HepG2 (cell line): ENCODE measurements around a stretch of chr1.

GRCh38 chr1:25430022-25430227 is 772 bp upstream of the MACO1 start:
- RRBS, 2 experiments, result under 1 to 1% methylated on average over 17 of the region's 33 CpGs
CAGE:
- cytosol, long polyA minus RNA, result no peak
- cytosol, long polyA plus RNA, result no peak
- long polyA plus RNA, result no peak
- nucleus, long polyA minus RNA, result no peak
- nucleus, long polyA plus RNA, result no peak

GRCh38 chr1:25485453-25485880 is 54.8 kb downstream of the MACO1 start:
- RRBS, 2 experiments, result no CpG with 5 or more reads among the region's 3 CpGs
CAGE:
- cytosol, long polyA minus RNA, result no peak
- cytosol, long polyA plus RNA, result no peak
- long polyA plus RNA, result no peak
- nucleus, long polyA minus RNA, result no peak
- nucleus, long polyA plus RNA, result no peak

DNA sequence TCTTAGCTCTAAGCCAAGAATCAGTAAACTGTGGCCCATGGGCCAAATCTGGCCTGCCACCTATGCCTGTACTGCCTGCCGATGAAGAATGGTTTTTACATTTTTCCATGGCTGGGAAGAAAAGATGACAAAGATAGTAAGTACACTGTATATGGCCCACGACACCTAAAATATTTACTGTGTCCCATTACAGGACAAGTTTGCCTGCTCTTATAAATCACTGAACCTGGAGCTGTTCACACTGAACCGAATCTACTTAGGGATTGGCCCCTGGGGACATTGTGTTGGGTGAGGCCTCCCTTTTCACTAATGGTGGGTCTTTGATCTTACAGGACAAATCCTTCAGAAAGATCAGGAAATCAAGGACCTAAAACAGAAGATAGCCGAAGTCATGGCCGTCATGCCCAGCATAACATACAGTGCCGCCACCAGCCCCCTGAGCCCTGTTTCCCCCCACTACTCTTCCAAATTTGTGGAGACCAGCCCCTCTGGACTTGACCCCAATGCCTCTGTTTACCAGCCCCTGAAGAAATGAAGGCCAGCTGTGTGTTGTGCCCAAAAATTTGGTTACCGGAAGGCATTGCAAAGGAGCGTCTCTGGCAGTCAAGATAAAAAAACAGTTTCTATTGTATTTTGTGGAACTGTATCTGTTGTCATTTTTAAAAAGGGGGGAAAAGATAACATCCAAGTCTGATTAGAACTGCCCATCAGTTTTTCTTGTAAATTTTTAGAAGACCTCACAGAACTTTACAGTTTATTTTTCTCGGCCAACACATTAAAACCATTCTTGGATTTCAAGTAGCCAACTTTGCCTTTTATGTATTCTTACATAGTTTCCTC is 45.3 kb upstream of the LDLRAP1 start:
- RRBS, 2 experiments, result no CpG with 5 or more reads among the region's 9 CpGs
CAGE:
- cytosol, long polyA minus RNA, result no peak
- cytosol, long polyA plus RNA, result no peak
- long polyA plus RNA, result no peak
- nucleus, long polyA minus RNA, result no peak
- nucleus, long polyA plus RNA, result no peak

DNA sequence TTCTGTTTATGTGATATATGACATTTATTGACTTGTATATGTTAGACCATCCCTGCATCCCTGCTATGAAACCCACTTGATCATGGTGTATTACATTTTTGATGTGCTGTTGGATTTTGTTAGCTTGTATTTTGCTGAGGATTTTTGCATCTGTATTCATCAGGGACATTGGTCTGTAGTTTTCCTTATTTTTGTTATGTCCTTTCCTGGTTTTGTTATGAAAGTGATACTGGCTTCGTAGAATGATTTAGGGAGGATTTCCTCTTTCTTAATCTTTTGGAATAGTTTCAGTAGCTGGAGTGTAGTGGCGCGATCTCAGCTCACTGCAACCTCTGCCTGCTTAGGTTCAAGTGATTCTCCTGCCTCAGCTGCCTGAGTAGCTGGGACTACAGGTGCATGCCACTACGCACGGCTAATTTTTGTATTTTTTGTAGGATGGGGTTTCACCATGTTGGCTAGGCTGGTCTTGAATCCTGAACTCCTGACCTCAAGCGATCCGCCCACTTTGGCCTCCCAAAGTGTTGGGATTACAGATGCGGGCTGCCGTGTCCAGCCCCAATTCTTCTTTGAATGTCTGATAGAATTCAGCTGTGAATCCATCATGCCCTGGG is 15.0 kb downstream of the MAN1C1 start:
- RRBS, 2 experiments, result no CpG with 5 or more reads among the region's 9 CpGs
CAGE:
- cytosol, long polyA minus RNA, result no peak
- cytosol, long polyA plus RNA, result no peak
- long polyA plus RNA, result no peak
- nucleus, long polyA minus RNA, result no peak
- nucleus, long polyA plus RNA, result no peak

GRCh38 chr1:25642516-25643054 is 26.0 kb downstream of the MAN1C1 start:
- RRBS, 2 experiments, result no CpG with 5 or more reads among the region's 7 CpGs
CAGE:
- cytosol, long polyA minus RNA, result no peak
- cytosol, long polyA plus RNA, result no peak
- long polyA plus RNA, result no peak
- nucleus, long polyA minus RNA, result no peak
- nucleus, long polyA plus RNA, result no peak

DNA sequence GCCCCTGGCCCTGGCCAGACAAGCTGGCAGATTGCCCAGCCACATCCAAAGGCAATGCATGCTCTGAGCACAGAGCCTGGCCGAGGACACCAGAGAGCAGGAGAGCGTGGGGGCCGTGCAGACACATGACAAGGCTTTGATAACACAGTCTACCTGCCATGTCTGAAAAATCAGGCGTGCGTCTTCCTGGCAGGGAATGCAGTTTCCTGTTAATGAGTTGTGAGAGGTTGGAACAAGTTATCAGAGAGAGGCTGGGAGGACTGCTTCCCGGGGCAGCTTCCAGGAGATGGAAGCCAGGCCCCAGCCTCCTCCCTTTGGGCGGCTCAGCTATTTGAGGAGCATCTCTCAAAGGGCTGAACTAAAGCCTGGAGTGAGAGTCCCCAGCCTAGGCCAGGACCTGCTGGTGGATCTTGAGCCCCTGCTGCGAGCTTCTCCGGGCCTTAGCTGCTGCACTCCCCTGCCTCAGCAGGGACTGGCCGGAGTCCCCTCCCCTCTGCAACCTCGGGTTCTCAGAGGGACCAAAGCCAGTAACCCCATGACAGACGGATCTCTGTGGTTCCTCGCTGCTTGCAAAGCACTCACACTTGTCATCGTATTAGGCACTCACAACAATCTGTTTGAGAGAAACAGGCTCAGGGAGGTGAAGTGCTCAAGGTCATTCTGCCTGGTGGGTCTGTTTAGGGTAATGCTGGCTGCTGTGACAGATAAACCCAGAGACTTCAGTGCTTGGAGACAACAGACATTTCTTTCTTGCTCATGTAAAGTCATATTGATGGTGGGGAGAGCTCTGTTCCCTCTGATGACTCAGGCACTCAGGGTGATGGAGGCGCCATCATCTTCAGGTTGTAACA is 72.0 kb upstream of the SELENON start:
- RRBS, 2 experiments, result 4% methylated on average over 2 of the region's 15 CpGs; no CpG with 5 or more reads in 1 of the 2 experiments
CAGE:
- cytosol, long polyA minus RNA, result no peak
- cytosol, long polyA plus RNA, result no peak
- long polyA plus RNA, result no peak
- nucleus, long polyA minus RNA, result no peak
- nucleus, long polyA plus RNA, result no peak

- RRBS, 2 experiments, result no CpG with 5 or more reads among the region's 3 CpGs
CAGE:
- cytosol, long polyA minus RNA, result no peak
- cytosol, long polyA plus RNA, result no peak
- long polyA plus RNA, result no peak
- nucleus, long polyA minus RNA, result no peak
- nucleus, long polyA plus RNA, result no peak
These were observed 26.7 kb upstream of the SELENON start for GRCh38 chr1:25773195-25773855.

DNA sequence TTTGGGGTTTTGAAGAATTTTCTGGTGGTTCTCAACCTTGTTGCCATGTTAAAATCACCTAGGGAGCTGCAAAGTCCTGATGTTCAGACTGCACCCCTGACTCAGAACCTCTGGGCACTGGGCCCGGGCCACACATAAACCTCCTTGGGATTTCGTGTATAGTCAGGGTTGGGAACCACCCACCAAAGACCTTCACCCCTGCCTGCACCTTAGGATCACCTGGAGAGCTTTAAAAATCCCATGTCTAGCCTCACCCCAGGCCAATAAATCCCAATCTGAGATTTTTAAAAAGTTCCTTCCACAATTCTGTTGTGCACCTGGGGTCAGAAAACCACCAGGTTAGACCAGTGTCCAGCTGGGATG is 26.2 kb upstream of the SELENON start:
- RRBS, 2 experiments, result no CpG with 5 or more reads among the region's 2 CpGs
CAGE:
- cytosol, long polyA minus RNA, result no peak
- cytosol, long polyA plus RNA, result no peak
- long polyA plus RNA, result no peak
- nucleus, long polyA minus RNA, result no peak
- nucleus, long polyA plus RNA, result no peak

GRCh38 chr1:25816090-25816762 is 3.5 kb upstream of the MTFR1L start:
- RRBS, 2 experiments, result no CpG with 5 or more reads among the region's 16 CpGs
CAGE:
- cytosol, long polyA minus RNA, result no peak
- cytosol, long polyA plus RNA, result no peak
- long polyA plus RNA, result no peak
- nucleus, long polyA minus RNA, result no peak
- nucleus, long polyA plus RNA, result no peak

- RRBS, 2 experiments, result no CpG with 5 or more reads among the region's 3 CpGs
CAGE:
- cytosol, long polyA minus RNA, result no peak
- cytosol, long polyA plus RNA, result no peak
- long polyA plus RNA, result no peak
- nucleus, long polyA minus RNA, result no peak
- nucleus, long polyA plus RNA, result no peak
These were observed 2.4 kb downstream of the PAQR7 start for GRCh38 chr1:25873128-25873518.

DNA sequence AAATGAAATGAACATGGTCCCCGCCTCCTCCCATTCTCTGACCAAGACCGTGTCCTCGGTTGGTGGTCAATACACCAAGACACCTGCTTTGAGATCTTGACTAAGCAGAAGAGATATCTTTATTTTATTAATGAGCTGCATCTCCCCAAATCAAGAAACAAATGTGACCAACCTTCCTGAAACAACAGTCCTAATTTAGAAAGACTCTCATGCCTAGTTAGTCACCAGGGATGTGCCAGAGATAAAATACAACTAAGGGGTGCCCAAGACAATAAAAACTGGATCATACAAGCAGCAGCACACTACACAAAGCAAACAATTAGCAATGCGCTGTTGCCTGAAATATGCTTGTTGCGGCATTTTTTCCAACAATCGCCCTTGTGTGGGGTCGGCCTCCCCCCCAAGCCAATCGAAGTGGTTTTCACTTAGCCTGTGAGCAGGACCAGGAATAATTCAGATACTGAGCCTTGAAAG is 1.3 kb upstream of the STMN1 start:
- RRBS, 2 experiments, result no CpG with 5 or more reads among the region's 8 CpGs
CAGE:
- cytosol, long polyA minus RNA, result no peak
- cytosol, long polyA plus RNA, result no peak
- long polyA plus RNA, result no peak
- nucleus, long polyA minus RNA, result no peak
- nucleus, long polyA plus RNA, result no peak

GRCh38 chr1:26047228-26047773 is 1.4 kb upstream of the SLC30A2 start:
- RRBS, 2 experiments, result no CpG with 5 or more reads among the region's 8 CpGs
CAGE:
- cytosol, long polyA minus RNA, result no peak
- cytosol, long polyA plus RNA, result no peak
- long polyA plus RNA, result no peak
- nucleus, long polyA minus RNA, result no peak
- nucleus, long polyA plus RNA, result no peak

DNA sequence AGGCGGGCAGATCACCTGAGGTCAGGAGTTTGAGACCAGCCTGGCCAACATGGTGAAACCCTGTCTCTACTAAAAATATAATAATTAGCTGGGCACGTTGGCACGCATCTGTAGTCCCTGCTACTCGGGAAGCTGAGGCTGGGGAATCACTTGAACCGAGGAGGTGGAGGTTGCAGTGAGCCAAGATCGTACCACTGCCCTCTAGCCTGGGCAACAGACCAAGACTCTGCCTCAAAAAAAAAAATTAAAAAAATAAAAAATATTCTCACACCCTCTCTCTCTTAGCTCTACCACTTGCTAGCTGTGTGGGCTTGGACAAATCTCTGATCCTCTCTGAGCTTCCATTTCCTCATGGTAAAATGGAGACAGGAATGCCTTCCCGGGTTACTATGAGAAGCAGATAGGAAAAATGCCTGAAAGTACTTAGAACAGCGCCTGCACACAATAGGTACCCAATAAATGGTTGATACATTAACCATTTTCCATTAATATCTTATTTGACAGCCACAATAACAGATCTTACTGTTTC is 3.2 kb downstream of the TRIM63 start:
- RRBS, 2 experiments, result no CpG with 5 or more reads among the region's 8 CpGs
CAGE:
- cytosol, long polyA minus RNA, result no peak
- cytosol, long polyA plus RNA, result no peak
- long polyA plus RNA, result no peak
- nucleus, long polyA minus RNA, result no peak
- nucleus, long polyA plus RNA, result no peak

DNA sequence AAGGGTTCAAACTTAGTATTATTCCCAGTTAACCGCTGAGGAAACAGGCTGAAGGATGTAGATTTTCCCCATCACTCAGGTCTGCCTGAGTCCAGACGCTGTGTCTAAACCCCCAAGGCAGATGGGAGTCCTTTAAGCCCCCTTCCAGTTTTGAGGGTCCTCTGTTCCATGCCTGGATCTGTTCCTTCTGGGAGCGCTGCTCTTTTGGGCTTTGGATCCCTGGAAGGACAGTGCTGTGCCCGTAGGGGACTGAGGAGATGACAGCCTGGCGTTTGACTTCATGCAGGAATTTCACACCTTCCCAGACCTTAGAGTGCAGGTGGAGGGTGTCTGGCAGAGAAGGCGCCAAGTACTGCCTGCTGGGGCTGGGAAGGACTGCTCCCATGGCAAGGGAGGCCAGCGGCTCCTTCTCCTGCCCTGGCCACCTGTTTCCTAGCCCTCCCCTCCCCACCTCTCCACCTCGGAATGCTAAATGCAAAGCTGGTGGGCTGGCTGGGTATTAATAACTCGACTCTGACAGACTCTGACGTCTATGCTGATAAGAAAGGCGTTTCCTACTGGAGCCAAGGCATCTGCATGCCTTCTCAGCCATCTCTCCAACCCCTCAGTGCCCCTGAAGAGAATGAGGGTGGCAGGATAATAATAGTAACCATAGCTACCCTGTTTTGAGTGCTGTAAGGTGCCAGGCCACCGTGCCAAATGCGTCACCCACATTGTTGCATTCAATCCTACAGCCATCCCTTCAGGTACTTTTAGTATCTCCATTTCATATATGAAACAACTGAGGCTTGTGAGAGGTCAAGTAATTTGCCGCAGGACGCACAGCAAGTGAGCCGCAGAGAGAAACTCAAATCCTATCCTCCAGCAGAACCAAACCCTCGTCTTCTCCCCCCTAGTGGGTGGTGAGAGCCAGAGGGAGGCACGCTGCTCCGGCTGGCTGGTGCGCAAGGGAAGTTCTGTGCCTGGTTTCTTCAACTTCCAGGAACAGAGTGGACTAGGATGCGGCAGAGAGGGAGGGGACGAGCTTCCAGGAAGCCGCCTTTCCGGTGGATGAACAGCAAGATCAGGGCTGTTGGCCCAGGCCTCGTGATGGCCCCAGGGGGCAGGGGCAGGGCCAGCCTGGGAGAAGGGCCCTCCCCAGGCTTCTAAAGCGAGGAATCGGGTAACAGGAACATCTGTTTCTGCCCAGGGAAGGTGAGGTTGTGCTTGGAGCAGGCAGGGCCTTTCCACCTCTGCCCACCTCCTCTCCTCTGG is 17.3 kb upstream of the PDIK1L start:
- RRBS, 2 experiments, result 15% methylated on average over 2 of the region's 27 CpGs; no CpG with 5 or more reads in 1 of the 2 experiments
CAGE:
- cytosol, long polyA minus RNA, result no peak
- cytosol, long polyA plus RNA, result no peak
- long polyA plus RNA, result no peak
- nucleus, long polyA minus RNA, result no peak
- nucleus, long polyA plus RNA, result no peak

DNA sequence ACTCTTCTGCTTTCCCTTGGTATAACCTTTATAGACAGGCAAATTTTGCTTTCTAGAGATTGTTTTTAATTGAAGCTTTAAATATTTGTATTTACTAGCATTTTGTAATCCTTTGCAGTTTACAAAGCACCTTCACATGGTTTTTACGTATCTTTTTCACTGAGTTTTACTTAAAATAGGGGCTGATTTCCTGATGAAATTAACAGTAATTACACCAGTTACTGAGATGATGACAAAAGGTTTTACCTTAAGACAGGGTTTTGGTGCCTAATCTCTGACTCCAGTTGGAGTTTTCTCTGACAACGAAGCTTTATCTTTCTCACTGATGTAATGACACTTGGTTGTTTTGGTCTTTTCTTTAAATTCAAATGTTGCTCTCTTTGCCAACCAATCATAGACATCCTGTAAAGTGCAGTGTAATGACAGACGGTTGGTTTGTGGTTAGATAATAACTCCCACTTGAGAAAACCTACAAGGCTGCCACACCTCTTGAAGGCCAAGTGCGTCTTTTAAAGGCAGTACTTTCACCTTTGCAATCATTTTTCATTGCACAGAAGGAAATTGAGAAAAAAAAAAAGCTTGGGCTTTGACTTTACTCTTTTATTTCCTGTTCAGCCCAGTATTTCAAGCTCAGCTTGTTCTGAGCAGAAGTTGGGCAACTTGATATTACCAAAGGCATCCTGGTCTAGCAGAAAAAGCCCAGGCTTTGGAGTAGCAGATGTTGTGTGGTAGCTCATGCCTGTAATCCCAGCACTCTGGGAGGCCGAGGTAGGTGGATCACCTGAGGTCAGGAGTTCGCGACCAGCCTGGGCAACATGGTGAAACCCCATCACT is 14.7 kb downstream of the PDIK1L start:
- RRBS, 2 experiments, result no CpG with 5 or more reads among the region's 7 CpGs
CAGE:
- cytosol, long polyA minus RNA, result no peak
- cytosol, long polyA plus RNA, result no peak
- long polyA plus RNA, result no peak
- nucleus, long polyA minus RNA, result no peak
- nucleus, long polyA plus RNA, result no peak

DNA sequence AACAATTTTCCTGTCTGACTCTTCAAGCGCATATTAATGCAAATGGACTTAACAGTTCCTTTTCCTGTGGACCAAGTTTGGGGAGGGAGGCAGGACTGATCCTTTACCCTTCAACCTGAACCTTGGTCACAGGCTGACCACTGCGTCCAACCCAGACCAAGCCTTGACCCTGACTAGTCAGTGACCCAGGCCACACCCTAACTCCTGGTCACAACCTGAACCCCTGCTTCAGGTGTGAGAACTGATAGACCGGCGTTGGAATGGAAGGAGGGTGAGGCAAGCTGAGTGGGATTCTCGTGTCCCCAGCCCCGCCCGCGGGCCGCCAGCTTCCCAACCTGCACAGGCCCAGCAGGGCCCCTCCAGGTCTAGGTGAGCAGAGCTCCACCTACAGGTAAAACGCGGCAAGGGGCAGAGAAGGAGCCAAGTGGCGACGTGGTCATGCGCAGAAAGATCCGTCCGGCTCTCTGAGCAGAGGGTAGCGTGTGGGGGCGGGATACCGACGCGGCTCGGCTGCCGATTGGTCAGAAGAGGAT is 372 bp upstream of the CEP85 start:
- RRBS, 2 experiments, result 2% methylated on average over 3 of the region's 23 CpGs
CAGE:
- cytosol, long polyA minus RNA, result no peak
- cytosol, long polyA plus RNA, result no peak
- long polyA plus RNA, result no peak
- nucleus, long polyA minus RNA, result no peak
- nucleus, long polyA plus RNA, result no peak

GRCh38 chr1:26351506-26352385 is 2.2 kb downstream of the CRYBG2 start:
- RRBS, 2 experiments, result no CpG with 5 or more reads among the region's 14 CpGs
CAGE:
- cytosol, long polyA minus RNA, result no peak
- cytosol, long polyA plus RNA, result no peak
- long polyA plus RNA, result no peak
- nucleus, long polyA minus RNA, result no peak
- nucleus, long polyA plus RNA, result no peak

DNA sequence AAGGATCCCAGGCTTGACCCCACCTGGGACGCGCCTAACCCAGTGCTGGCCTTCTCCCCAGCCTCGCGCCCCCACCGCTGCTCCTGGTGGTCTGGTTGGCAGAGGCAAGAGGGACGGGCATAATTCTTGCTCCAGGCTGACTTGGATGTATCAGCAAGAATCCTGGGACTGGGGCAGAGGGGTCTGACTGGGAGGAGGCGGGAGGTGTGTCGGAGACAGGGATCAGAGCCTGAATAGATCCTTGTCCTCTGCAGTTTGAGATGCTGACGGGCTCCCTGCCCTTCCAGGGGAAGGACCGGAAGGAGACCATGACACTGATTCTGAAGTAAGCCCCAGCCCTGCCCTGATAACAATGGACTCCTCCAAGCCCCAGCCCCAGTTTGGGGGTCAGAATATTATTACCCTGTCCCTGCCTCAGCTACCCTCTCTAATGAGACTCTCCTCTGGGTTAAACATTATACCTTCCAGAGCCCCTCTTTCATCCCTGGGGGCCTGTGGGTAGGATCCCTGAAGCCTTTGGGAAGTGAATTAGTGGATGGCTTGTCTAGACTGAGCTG is 25.4 kb downstream of the RPS6KA1 start:
- RRBS, 2 experiments, result no CpG with 5 or more reads among the region's 10 CpGs
CAGE:
- cytosol, long polyA minus RNA, result no peak
- cytosol, long polyA plus RNA, result no peak
- long polyA plus RNA, result no peak
- nucleus, long polyA minus RNA, result no peak
- nucleus, long polyA plus RNA, result no peak

DNA sequence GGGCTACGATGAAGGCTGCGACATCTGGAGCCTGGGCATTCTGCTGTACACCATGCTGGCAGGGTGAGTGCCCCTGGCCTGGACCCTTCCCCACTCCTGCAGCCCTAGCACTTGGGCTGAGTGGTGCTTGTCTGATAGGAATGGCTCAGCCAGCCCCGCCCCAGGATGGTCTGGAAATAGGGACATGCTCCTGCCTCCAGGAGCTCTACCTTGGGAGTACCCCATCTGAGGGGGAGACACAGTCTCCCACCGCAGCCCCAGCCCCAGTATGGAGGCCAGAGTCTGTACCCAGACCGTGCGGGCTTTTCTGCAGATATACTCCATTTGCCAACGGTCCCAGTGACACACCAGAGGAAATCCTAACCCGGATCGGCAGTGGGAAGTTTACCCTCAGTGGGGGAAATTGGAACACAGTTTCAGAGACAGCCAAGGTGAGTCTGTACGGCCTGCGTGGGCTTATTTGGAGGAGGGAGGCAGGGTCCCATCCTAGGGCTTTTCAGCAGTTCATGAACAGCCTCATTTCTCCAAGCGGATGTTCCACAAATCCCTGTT is 42.4 kb downstream of the RPS6KA1 start:
- RRBS, 2 experiments, result no CpG with 5 or more reads among the region's 12 CpGs
CAGE:
- cytosol, long polyA minus RNA, result no peak
- cytosol, long polyA plus RNA, result no peak
- long polyA plus RNA, result no peak
- nucleus, long polyA minus RNA, result no peak
- nucleus, long polyA plus RNA, result no peak

GRCh38 chr1:26692024-26692834 is 3.6 kb upstream of the ARID1A start:
- RRBS, 2 experiments, result no CpG with 5 or more reads among the region's 30 CpGs
CAGE:
- cytosol, long polyA minus RNA, result no peak
- cytosol, long polyA plus RNA, result no peak
- long polyA plus RNA, result no peak
- nucleus, long polyA minus RNA, result no peak
- nucleus, long polyA plus RNA, result no peak